CD14-positive monocyte (primary cell): ENCODE data around the gene EZR.

DNA sequence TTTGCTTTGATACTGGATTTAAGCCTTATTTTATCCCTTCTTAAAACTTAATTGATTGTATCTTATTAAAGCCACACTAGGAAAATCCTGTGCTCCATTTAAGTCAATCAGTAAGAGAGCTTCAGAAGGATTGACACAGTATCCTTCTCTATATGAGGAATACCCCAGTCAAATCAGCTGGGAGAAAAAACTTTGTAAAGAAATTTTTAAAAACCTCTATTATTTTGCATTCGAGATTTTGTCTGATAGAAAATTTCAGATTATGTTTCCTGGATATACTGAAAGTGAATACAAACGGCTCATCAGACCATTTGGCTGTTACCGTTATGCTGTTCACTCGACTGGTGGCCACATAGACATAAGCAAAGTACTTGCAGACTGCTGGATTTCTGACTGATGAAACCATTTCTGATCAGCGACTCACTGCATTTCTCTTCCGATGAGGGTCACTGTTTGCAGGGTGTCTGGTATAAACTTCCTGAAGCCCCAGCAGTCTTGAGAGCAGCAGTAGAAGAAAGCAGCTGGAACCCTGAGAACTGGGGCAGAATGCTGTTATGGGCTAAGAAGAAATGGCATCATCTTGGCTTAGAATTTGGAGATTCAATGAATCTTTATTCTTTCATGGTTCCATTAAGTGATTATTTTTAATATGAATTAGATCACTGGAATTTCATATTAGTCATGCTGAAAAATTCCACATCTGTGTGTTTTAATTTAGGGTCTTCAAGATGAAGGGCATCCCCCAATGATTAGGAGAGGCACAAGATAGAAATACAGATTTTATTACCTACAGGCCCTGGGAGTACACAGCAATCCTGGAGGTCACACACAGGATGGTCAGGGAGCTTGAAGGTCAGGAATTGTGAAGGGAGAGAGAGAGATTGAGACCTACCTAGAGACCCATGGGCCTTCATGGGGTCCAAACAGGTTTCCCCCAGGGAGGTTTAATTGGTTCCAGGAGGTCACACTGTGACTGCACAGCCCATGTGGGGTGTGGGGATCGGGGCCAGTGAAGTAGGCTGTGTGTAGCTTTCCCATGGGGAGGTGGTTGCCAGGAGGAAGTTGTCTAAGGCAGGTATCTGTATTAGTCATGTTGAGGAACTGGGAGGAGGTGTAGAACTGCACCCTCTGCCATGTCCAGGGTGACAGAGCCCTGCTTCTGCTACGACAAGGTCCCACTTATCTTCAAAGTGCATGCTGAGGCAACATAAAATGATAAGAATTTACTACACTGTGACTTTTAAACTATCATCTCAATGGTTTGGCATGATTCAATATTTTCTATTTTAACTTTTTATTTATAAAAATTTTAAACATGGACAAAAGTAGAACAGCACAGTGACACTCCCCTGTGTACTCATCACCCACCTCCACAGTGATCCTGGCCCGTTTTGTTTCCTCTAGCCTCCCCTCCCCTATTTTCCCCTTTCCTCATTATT, 18.0 kb downstream of the SNX9 start:
- CAGE, long polyA plus RNA, result no peak

DNA sequence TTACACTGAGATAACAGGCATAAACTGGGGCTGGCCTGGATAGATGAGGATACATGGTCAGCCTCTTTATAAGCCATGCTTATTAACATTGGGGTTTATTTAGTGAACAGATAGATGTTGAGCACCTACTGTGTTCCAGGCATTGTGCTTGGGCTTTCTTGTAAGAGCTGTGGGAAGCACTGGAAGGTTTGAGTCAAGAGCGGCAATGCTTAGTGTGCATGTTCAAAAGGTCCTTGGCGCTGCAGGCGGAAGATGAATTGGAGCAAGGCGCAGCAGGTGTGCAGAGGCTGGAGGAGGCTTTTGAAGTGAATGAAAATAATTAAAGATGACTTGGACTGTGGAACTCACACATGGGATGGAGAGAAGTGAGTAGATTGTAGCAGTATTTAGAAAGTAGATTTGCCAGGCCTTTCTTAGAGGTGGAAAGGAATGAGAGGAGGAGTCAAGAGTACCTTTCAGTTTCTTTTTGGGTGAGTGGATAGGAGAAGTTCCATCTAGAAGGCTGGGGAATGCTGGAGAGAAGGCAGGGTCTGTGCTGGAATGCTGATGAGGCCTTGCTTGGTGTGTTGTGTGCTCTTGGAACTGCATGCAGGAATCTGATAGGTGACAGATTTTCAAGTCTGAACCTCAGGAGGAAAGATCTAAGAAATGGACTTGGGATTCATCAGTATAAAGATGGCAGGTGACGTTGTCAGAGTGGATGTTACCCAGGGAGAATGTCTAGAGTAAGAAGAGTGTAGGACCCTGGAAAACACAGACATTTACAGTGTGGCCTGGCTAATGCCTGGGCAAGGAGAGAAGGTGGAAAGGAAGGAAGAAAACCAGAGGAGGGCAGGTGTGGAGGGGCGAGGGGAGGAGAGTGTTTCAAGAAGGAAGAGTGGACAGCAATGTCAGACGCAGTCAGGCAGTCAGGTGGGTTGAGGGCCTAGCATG, 26.5 kb downstream of the SNX9 start:
- CAGE, long polyA plus RNA, result no peak

DNA sequence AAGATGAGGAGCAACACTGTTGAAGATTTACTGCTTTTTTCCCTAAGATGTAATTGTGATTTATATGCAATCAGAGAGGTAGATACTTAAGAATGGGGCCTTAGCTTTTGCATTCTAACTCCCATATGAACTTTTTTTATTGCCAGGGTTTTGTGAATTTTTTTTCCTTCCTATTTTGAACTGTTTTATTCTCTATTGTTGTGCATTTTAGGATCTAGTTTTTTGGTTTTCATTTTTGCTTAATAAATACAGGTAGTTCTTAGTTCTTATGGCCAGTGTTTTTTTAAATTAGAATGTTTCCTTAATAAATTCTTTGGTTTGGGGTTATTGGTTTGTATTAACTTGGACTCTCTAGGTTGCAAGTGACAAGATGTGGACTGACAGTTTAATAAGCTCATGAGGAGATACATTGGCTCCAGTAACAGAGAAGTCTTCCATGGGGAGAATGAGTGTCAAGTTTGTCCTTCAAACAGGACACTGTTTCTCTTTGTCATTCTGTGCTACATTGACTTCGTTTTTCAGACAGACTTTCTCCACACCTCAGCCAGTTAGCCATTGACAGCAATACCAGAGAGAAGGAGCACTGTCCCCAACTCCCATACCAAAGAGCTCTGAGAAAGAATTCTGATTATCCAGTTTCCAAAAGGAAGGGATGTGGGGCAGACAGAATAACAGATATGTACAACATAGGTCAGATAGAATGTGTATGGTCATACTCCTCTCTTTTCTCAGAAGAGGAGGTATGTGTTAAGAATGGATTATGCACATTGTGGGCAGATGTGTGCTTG, 39.7 kb downstream of the SNX9 start:
- CAGE, long polyA plus RNA, result no peak

DNA sequence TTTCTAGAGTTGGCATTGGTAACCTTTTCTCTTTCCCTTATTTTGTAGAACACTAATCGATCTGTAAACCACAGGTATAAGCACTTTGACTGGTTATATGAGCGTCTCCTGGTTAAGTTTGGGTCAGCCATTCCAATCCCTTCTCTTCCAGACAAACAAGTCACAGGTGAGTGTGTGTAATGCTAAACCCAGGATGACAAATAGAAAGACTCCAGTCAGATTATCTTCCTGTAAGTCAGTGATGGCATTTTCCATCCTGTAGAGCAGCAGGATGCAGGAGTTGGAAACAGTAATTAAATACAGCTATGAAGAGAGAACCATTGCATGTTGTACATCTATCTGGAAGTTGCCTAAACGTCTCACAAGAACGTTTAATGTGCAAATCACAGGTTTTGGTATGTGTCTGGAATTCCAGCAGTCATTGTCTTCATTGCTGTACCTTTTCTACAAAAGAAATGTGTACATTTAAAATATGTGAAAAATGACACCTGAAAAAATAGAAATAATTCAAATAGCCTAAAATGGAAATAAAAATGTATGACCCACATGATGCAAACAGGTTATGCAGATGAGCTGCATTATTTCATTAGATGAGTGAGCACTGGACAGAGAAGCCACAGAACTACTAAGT, 71.7 kb upstream of the SYNJ2 start:
- CAGE, long polyA plus RNA, result no peak

GRCh38 chr6:157940310-157940956, 41.2 kb upstream of the SYNJ2 start:
- CAGE, long polyA plus RNA, result no peak

GRCh38 chr6:157982169-157982673, 558 bp downstream of the SYNJ2 start:
- CAGE, long polyA plus RNA, result no peak

- CAGE, long polyA plus RNA, result no peak
Measured at GRCh38 chr6:158042060-158043515, 60.9 kb downstream of the SYNJ2 start.

- CAGE, long polyA plus RNA, result no peak
Measured at GRCh38 chr6:158518201-158518807, 41.6 kb upstream of the TMEM181 start.

GRCh38 chr6:158567878-158568797, 8.2 kb downstream of the TMEM181 start:
- CAGE, long polyA plus RNA, result no peak

DNA sequence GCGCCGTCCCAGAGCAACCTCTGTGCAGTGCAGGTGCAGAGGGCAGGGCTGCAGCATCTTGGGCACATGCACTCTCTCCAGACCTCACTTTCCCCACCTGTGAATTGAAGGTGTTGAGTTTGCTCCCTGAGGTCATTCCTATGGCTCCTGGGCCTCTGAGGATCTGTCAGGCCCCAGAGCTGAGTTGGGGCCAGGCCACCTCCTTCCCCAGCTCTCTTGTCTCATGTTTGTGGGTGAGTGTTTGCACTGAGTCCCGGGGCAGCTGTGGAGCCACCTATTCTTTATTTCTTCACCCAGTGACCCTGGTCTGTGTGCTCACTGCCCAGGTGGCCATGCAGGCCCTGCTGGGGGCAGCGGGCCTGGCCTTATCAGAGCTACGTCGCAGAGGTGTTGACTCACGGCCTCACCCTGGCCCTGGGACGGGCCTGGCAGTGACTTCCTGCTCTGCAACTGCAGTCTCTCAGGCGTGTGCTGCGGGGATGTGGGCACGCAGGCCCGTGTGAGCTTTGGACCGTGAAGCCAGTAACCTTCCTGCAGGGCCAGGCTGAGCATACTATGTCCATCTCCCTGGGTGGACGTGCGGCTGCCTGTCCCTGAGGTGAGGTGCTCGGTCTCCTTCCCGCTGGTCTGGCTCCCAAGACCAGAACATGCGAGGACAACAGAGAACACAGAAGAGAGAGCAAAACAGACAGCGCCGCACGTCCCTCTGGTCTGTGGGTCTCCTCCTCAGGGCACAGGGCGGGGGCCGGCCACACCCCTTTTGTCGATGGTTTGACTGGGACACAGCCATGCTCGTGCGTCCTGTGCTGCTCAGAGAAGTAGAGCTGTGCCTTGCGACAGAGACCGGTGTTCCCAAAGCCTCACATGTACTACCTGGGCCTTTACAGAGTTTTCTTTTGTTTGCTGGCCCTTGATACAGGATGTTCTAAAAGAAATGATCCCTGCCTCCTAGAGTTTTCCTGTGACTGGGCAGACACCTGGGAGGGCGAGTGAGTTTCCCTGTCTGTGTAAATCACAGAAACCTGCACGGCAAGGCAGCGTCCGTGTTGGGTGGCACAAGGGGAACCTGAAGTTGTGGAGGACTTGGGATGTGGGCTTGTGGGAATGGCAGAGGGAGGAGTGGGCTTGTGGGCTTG, 12.2 kb downstream of the TMEM181 start:
- CAGE, long polyA plus RNA, result no peak

DNA sequence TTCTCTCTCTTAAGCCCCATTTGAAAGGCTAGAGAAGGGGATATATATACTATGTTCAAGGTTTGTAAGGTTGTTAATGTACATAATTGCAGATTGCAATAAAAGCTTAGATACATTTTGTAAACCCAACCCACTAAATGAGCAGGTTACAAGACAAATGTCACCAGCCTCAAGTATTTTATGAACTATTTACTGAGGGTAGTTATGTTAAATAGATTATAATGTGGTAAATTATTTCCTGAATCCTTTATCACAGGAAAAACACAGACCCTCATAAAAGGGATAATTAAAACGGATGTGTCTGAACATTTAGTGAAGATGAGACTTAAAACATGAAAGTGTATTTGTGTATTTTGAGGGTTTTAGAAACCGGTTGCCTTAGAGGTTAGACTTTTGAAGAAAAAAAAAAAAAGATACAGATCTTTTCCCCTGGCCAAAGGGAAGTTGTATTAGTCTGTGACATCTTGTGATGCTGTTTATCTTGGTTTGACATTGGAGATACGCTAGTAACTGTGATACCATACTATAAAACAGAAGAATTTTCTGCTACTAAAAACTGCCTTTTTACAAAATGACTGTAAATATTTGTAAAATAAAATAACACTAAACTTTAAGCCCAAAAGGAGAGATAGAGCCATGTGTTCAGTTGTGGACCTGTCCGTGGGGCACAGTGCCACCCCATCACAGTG, 9.8 kb downstream of the DYNLT1 start:
- CAGE, long polyA plus RNA, result no peak

DNA sequence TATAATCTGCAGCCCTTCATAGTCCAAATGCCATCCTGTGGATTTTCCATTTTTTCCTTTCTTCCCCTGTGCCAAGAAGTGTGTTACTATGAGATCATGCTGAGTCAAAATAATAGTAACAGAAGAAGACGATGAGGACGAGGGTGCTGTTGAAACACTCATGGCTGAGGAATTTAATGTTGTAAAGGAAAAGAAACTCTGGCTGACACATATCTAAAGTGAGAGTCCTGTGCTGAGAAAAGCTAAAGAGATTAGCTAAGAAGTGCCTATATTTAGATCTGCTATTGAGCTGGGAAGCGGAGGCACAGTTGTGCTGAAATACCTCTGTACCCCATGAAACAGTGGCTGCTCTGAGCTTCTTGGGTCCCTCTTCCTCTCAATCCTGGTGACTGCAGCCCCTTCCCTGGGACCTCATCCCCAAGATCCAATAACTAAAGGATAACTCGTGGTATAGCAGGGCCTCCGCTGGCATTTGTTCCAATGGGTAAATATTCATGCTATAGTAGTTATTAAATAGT, 1.1 kb upstream of the SYTL3 start:
- CAGE, long polyA plus RNA, result no peak

GRCh38 chr6:158761607-158762562, 57.3 kb downstream of the EZR start:
- CAGE, long polyA plus RNA, result no peak

DNA sequence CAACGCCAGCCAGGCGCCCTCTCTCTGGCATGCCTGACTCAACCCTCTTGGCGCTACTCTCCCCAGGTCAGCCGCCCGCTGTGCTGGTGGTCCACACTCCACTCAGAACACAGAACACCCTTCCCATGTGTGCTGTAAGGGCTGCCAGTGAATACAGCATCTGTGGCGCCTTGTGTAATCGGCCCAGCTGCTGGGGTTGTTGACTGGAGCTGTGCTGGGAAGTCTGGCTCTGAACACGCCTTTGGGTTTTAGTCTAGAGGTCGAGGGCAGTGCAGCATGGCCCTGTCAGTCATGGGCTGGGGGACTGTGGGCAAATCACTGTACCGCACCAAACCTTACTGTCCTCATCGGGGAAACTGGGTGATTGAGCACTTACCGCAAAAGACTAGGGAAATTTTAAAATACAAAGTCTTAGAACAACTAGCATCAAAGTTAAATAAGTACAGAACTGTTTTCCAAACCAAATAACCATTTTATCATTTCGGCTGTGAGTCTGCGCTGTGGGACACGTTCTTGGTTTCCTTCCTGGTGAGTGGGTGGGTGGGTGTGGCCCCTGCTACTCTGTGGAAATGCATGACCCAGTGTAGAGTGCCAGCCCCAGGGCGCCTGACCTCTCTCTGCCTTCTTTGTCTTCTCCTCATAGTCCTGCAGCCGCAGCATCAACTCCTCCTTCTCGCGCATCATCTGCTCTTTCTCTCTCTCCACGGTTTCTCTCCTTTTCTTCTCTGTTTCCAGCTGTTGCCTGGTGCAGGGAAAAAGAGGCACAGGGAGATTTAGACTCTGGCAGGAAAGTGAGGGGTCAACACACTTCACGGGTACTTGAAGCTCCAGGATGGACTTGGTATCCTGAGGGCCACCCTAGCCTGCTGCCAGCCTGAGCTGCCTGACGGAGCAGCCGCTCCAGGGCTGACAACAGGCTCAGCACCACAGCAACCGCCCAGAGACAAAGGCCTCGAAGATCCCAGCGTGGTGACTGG, 48.7 kb downstream of the EZR start:
- CAGE, long polyA plus RNA, result no peak

DNA sequence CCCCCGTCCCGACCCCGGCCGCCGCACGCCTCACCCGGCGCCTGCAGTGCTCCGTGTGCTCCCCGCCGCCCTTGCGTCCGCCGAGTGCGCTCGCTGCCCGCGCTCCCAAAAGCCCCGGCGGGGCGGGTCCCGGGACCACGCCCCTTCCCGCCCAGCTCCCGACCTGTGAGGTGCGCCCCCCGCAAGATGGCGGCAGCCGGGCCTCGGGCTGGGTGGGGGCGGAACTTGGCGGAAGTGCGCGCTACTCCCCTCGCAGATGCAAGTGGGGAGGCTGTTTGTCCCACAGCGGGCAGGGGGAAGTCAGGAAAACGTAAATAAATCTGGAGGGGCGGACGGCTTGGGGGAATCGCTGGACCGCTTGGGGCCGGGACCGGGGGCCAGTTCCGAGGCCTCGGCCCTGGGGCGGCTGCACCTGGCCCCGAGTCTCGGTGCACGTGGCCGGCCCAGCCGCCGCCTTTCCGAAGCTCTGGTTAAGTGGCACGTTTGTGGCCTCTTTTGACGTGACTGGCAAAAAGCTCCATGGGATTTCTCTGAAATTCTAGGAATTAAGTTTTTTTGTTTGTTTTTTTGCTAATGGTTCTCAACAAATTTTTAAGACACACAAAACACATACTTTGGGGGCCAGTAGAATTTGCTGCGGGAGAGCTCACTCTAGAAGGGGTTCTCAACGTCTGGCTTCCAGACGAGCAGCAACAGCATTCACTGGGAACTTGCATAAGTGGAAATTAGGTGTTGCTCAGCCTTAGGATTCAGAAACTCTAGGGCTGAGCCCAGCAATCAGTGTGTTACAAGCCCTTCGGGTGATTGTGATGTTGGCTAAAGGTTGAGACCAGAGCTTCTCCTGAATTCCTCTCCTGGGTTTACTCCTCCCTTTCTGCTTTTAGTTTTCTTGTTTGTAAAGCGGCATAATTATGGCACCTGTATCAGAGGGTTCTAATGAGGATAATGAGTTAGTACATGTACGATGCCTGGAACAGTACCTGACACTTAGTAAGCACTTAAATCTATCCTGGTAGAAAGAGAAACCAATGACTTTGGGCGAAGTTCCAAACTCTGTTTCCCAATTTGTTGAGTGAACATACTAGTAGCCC, at the start of gene EZR:
Gene EZR, minus strand, starts transcription at position 86 of the 1,091 bp plus-strand sequence.
- CAGE, long polyA plus RNA, result no peak

- CAGE, long polyA plus RNA, result no peak
Measured at GRCh38 chr6:158826842-158827543, 7.8 kb upstream of the EZR start.

DNA sequence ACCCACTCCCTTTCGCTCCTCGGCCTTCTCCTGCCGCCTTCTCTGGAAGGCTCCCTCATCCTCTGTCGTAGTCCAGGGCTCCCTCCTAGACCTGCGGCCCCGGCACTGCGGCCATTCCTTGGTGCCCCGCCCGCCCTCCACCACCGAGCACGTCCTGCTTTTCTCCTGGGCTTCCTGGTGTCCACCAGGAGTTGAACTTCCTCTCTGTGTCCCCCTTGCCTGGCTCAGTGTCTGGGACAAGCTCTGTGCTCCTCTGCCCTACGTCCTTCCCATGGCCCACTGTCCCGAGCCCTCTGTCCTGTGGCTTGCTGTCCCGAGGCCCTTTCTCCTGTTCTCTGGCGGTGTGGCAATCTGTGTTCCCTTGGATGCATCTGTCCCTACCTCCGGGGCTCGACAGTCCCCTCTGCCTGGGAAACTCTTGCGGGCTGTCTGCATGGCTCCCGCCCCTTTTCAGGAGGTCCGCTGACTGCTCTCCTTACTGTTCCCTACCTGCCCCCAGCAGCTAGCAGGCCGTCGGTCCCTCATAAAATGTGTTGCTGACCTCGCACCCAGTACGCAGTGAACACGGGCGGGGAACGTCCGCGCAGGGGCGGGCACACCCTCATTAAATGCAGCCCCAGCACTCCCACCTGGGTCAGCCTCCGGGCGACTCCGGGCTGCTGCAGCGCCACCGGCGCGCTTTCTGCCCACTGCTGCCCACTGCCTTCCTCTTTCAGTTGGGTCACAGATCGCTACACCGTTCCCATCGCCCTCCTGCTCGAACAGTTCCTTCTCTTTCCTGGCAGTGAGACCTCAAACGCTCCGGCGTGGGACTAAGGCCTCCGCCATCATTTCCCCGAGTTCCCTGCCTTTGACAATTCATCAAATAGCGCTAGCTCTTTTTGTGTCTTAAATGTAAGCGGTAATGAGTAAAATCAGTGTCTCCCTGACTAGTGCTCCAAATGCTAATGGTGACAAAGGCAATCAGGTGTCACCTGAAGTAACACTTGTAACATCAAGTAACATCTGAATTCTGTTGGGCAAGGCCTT, 60.6 kb downstream of the RSPH3 start:
- CAGE, long polyA plus RNA, result no peak

- CAGE, long polyA plus RNA, result no peak
Measured at GRCh38 chr6:158962275-158962909, 37.6 kb downstream of the RSPH3 start.

GRCh38 chr6:158977291-158978087, 22.5 kb downstream of the RSPH3 start:
- CAGE, long polyA plus RNA, result no peak

GRCh38 chr6:159002078-159002974, 2.3 kb upstream of the RSPH3 start:
- CAGE, long polyA plus RNA, result no peak